A549 (cell line): ENCODE measurements around the gene INSL4.

DNA sequence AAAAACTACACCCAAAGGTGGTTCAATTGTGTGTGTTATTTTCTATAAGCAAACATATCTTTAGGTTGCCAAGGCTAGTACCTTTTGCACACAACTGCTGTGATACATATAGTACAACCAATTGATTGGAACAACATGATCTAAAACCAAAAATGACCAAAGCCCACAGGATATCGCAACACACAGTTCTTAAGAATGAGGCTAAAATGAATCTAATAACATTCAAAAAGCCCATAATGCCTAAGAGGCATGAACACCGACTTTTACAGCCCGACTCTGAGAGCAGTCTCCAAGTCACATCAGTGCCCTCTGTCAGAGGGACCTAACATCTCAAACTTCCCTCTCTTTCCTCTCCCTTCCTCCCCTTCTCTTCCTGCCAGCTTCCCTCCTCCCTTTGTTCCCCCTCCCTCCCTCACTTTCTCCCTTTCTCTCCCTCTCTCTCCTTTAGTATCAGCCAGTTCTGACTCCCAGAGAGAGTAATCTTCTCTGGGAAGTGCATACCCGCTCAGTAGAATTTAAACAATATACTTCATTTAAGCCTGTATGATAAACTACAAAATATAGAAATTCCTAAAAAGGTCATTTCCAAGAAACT lies 154.4 kb downstream of the GLIS3 start:
- PRO-cap, result no peak
CAGE:
- cytosol, long polyA plus RNA, result no peak
- long polyA plus RNA, result no peak
- nucleus, long polyA plus RNA, result no peak

GRCh38 chr9:4430852-4431246 lies 59.4 kb upstream of the SLC1A1 start:
- PRO-cap, result no peak
CAGE:
- cytosol, long polyA plus RNA, result no peak
- long polyA plus RNA, result no peak
- nucleus, long polyA plus RNA, result no peak

DNA sequence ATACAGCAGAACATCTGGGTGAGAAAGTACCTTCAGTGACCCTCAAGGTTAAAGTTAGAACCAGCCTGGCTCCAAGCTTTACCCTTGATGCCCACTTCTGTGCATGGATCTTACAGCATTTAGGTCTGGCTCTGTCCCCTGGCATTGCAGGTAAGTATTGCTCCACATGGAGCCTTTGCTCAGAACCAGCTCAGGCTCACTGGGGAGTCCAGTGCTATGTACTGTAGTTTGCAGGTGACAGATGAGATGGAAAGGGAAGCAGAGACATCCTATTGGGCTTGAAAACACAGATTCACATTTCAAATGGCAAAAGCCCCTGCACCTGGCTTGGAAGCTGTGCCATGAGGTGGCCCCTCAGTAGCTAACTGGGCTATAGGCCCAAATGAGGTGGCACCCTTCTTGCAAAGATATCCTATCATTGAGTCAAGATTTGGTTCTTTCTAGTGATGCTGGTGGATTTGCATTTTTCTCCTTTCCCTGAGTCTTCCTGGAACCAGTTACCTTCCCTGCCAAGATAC lies 78.1 kb upstream of the PLPP6 start:
- PRO-cap, result no peak
CAGE:
- cytosol, long polyA plus RNA, result no peak
- long polyA plus RNA, result no peak
- nucleus, long polyA plus RNA, result no peak

DNA sequence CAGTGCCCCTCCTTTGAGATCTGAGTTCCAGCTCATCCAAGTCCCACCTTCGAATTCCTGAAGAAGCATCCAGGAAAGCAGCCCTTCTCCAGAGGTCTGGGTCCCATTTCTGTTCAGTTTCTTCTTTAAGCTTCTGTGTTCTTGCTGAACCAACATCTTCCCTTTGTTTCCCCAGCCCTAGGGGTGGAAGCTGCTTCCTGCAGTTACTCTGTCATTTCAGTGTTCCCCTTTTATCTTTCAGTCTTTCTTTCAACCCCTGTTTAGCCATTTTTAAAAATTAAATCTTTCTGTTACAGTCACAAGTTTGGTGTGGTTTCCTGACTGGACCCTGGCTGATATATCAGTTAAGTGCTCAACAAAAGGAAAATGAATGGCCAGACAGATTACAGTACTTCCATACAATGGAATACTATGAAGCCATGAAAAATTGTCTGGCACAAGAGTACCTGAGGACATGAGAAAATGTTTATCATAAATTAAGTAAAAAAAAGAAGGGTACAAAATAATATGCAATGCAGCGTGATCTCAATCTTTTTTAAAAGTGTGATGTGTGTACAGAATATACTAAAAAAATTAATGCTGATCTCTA lies 35.6 kb upstream of the PLPP6 start:
- PRO-cap, result no peak
CAGE:
- cytosol, long polyA plus RNA, result no peak
- long polyA plus RNA, result no peak
- nucleus, long polyA plus RNA, result no peak

DNA sequence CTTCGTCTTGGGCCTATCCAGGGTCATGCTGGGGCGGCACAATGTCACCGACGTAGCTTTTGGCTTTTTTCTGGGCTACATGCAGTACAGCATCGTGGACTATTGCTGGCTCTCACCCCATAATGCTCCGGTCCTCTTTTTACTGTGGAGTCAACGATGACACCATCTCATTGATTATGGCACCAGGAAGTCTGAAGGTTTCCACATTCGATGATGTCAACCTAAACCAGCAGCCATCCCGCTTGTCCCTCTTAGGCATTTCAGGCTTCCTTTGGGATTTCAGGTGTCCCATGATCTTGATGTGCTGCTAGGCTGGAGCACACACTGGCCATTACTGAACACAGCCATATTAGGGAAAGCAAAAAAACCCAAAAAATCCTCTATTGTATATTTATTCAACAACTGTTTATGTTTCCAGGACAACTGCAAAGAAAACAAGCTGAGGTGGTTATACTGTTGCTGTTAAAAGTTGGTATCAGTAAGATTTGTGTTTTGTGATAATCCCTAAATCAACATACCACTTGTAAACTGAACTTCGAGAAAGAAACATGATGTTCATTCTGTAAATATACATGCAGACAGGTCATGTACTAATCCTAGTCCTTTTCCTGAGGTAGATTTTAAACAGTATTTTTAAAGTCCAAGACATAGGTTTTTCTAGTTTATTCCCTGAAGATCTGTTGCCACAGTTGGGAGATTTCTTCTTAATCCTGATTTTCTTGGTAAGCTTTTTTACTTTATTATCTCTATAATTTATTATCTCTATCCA lies 1.2 kb downstream of the PLPP6 start:
- PRO-cap, result no peak
CAGE:
- cytosol, long polyA plus RNA, result no peak
- long polyA plus RNA, result no peak
- nucleus, long polyA plus RNA, result no peak

DNA sequence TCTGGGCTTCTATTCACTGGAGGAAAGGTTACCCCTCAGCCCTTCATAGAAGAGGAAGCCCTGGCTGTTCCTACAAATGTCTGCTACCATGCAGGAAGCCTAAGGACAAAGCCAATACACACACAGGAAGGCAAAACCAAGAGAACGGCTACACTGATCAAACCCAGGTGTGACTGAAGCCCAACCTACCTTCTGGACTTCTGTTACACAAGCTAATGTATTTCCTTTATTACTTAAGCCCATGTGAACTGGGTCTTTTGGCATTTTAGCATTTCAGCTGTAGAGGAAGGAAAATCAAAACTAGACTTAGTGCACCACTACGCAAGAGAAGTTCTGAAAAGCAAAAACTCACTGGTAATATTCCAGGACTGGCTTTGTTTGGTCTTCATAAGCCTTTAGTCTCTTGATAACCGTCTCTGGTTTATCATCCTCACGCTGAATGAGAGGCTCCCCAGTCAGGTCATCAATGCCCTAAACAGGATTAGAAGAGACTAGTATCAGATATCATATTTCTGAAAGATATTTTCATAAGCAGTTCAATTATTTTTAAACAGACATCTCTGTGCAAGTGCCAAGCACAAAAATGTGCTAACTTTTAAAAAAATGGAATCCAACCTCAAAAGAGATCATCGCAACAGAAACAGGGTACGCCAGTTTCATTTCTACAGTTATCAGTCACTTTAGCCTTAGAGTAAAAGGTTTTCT lies 22.8 kb downstream of the AK3 start:
- PRO-cap, result no peak
CAGE:
- cytosol, long polyA plus RNA, result no peak
- long polyA plus RNA, result no peak
- nucleus, long polyA plus RNA, result no peak

DNA sequence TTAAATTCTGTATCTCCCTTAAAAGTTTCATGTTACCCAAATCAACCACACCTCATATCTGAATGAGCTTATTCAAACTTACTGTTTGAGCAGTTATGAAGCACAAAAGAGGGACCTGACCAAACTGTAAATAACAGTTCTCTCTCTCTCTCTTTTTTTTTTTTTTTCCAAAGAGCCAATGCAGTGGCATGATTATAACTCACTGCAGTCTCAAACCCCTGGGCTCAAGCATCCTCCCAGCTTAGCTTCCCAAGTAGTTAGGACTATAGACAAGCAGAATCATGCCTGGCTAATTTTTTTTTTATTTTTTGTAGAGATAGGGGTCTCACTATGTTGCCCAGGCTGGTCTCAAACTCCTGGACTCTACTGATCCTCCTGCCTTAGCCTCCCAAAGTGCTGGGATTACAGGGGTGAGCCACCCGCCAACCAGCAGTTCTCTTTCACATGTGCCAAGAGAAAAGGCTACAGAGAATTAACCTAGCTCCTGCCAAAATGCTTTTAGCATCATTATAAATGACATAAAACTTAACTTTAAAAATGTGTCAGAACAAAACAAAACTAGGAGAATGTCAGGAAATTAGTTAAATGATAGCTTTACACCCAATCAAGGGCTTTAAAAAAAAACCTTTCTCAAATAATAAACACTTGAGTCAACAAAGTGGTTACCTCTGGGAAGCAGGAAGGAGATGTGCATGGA lies 8.1 kb downstream of the AK3 start:
- PRO-cap, result no peak
CAGE:
- cytosol, long polyA plus RNA, result no peak
- long polyA plus RNA, result no peak
- nucleus, long polyA plus RNA, result no peak

GRCh38 chr9:4762756-4763609 lies 22.0 kb upstream of the AK3 start:
- PRO-cap, result no peak
CAGE:
- cytosol, long polyA plus RNA, result no peak
- long polyA plus RNA, result no peak
- nucleus, long polyA plus RNA, result no peak

DNA sequence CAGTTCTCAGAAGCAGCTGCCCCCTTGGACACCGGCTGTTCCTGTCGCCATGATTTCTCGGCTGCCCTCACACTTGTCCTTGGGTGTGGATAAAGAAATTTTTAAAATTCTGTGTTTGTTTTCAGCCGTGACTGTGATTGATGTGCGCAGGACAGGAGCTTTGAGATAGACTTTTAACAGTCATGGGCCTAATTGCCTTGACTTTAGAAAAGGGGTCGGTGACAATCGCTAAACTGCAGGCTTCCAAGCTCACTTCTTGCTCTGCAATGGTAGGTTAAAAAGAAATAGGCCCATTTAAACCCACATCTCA lies 882 bp downstream of the RCL1 start:
- PRO-cap, result no peak
CAGE:
- cytosol, long polyA plus RNA, result no peak
- long polyA plus RNA, result no peak
- nucleus, long polyA plus RNA, result no peak

GRCh38 chr9:5044076-5044631 lies 59.1 kb downstream of the JAK2 start:
- PRO-cap, result no peak
CAGE:
- cytosol, long polyA plus RNA, result no peak
- long polyA plus RNA, result no peak
- nucleus, long polyA plus RNA, result no peak

GRCh38 chr9:5111907-5112561 lies 73.4 kb downstream of the INSL6 start:
- PRO-cap, result no peak
CAGE:
- cytosol, long polyA plus RNA, result no peak
- long polyA plus RNA, result no peak
- nucleus, long polyA plus RNA, result no peak

DNA sequence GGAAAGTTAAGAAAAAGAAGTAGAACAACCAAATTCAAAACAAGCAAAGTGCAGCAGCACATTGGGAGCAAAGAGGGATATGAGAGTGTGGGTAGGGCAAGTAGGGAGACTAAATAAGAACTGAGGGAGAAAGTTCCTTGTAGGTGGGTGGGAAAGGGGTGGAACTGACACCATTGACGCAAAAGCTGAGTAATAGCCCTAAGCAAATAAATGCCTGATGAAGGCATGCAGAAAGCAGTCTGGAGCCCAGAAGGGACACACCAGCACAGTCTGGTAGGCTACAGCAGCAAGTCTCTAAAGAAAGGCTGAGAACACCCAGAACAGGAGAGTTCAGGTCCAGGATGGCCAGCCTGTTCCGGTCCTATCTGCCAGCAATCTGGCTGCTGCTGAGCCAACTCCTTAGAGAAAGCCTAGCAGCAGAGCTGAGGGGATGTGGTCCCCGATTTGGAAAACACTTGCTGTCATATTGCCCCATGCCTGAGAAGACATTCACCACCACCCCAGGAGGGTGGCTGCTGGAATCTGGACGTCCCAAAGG lies at the start of gene INSL4:
INSL4 (plus strand) TSS at position 237 of the 538 bp plus-strand sequence.
- PRO-cap, result no peak
CAGE:
- cytosol, long polyA plus RNA, result start-site peak on the plus strand centred at position 243 of the sequence, 31 bp wide, 5,539 and 3,616 reads in 2 replicates
- long polyA plus RNA, result start-site peak on the plus strand centred at position 276 of the sequence, 86 bp wide, 1,775 and 591 reads in 2 replicates
- nucleus, long polyA plus RNA, result start-site peak on the plus strand centred at position 246 of the sequence, 35 bp wide, 5,792 and 258 reads in 2 replicates

DNA sequence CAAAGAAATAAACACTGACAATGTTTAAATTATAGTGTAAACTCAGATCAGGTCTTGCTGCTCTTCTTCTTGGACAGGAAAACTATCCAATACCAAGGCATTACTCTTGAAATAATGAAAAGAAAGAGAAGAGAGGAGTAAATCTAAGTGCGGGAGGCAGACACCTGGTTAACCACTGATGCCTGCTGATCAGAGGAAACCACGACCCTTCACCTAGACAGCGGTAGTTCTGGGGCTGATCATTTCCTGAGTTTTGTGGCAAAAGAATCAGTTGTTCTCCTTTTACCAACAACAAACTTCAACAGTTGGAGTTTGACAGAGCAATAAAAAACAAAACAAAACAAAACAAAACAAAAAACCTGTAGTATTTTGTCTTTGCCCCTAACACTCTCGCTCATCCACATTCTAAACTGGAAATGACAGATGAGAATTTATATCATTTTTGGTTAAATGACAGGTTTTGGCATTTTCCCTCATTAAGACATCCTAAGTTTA lies 3.0 kb downstream of the RLN1 start:
- PRO-cap, result no peak
CAGE:
- cytosol, long polyA plus RNA, result no peak
- long polyA plus RNA, result no peak
- nucleus, long polyA plus RNA, result no peak

GRCh38 chr9:5627130-5627701 lies 1.7 kb upstream of the RIC1 start:
- PRO-cap, result no peak
CAGE:
- cytosol, long polyA plus RNA, result no peak
- long polyA plus RNA, result no peak
- nucleus, long polyA plus RNA, result no peak

DNA sequence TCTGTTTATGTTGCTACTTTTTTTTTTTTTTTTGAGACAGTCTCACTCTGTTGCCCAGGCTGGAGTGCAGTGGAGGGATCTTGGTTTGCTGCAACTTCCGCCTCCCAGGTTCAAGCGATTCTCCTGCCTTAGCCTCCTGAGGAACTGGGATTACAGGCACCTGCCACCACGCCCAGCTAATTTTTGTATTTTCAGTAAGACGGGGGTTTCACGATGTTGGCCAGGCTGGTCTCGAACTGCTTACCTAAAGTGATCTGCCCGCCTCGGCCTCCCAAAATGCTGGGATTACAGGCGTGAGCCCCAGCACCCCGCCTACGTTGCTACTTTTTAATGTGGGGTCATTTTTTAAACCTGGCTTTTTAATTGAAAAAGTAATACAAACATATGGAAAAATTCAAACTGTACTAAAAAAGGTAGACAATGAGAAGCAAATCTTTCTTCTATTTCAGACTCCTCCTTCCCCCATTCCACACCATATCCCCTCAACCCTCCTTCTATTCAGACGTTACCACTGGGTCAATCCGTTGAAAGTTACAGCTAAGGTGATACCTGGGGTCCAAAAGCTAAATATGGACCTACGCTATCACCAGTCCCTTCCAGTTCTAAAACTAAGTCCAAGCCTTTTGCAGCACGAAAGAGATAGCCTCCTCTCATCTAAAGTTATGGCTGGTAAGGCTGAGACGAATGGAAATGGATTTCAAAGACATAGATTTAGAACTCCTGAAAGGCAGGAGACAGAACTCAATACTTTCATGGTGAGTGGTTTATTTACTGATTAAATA lies 1.0 kb upstream of the RIC1 start:
- PRO-cap, result no peak
CAGE:
- cytosol, long polyA plus RNA, result no peak
- long polyA plus RNA, result no peak
- nucleus, long polyA plus RNA, result no peak

DNA sequence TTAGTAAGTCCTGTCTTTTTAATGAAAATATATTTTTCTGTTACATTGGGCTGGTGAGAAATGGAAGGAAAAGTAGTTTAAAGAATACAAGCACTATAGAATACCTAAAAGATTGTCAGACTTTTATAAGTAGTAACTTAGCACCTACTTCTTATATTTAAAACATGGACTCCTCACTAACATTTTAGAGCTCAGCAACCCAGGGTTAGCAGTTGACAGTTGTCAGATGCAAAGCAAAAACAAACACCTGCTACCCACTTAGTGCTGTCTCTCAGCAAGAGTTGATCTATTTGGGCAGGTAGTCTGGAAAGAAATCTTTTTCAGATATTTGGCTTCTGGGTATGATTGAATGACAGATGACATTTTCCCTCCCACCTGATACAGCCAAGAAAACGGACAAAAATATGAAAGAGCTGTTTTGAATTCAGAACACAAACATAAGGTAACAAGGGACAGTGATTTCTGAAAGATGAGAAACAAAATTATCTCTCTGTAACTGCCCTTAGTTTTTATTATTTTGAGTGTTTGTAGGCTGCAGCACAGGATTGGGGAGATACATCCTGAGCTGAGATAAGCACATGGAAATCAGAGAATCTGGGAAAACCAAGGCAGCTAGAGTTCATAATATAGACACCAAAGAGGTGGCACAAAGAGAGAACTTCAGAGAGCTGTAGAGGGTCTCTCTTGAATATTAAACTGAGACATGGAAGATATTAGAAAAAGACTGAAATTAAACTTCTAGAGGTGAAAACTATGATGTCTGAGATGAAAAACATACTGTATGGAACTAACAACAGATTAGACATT lies 96.8 kb downstream of the ERMP1 start:
- PRO-cap, result no peak
CAGE:
- cytosol, long polyA plus RNA, result no peak
- long polyA plus RNA, result no peak
- nucleus, long polyA plus RNA, result no peak

DNA sequence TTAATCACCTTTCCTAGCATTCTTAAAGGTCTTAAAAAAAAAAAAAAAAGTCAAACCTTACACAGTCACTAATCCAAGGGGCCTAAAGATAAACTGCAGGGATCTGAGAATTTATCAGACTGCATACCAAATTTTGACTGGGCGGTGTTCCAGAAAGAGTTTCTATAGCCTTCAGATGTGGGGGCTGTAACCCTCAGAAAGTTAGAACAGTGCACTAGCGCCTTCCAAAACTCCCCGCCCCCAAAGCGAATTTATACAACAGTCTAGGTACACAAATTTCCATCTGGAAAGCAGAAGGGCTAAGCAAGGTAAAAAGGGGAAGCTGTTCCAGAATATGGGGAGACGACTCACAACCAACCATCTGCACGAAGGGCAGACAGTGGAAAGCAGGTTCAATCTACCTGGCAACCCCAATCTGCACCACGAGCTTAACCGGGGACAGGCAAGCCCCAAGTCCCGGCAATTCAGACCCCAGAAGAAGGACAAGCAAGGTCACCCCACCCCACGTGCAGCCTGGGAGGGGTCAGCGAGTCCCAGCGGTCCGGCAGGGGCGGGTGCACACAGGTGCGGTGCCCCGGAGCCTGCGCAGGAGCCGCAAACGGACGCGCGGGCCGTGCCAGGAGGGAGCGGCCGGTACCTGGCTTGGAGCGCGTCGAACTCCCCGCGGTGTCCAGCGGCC lies 725 bp downstream of the ERMP1 start:
- PRO-cap, result bidirectional peak, plus-strand start at position 597 of the sequence, minus-strand start at position 571 of the sequence
CAGE:
- cytosol, long polyA plus RNA, result no peak
- long polyA plus RNA, result no peak
- nucleus, long polyA plus RNA, result no peak

DNA sequence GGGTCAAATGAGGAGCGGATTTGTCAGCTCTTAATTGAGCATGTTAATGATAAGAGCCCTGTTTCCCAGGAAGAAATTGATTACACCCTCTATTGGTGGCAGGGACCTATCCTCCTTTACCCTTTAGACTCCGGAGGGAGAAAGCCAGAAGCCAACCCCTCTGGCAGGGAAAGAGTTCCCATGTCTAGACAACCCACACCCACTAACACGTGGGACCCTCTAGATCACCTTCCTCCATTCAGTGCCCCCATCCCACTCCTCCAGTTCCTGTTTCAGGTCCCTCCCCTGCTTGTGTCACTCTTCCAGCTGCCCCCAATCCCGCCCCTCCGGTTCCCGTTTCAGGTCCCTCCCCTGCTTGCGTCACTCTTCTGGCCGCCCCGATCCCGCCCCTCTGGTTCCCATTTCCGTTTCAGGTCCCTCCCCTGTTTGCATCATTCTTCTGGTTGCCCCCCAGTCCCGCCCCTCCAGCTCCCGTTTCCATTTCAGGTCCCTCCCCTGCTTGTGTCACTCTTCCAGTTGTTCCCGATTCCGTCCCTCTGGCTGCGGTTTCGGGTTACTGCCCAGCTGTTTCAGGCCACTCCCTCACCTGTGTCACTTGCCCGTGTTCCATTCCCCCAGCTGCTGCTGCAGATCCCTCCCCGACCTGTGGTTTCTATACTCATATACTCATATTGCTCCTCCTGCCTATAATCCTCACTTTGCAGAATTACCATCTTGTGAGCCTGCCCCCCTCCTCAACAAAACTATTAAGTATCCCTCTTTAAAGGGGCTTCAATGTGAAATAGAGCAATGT lies 64.8 kb upstream of the RANBP6 start:
- PRO-cap, result no peak
CAGE:
- cytosol, long polyA plus RNA, result no peak
- long polyA plus RNA, result no peak
- nucleus, long polyA plus RNA, result no peak

- PRO-cap, result no peak
CAGE:
- cytosol, long polyA plus RNA, result no peak
- long polyA plus RNA, result no peak
- nucleus, long polyA plus RNA, result no peak
Observed at GRCh38 chr9:6106572-6106991, 91.2 kb upstream of the RANBP6 start.

- PRO-cap, result no peak
CAGE:
- cytosol, long polyA plus RNA, result no peak
- long polyA plus RNA, result no peak
- nucleus, long polyA plus RNA, result no peak
Observed at GRCh38 chr9:6496758-6497622, 84.0 kb downstream of the UHRF2 start.